Foreskin keratinocyte (primary cell): ENCODE data around the genes LPAR6 and RCBTB2.

- RAMPAGE, total RNA: no peak
Measured at GRCh38 chr13:48412761-48413481, at the start of gene LPAR6. Gene LPAR6 (minus strand): TSS chr13:48413113.

DNA sequence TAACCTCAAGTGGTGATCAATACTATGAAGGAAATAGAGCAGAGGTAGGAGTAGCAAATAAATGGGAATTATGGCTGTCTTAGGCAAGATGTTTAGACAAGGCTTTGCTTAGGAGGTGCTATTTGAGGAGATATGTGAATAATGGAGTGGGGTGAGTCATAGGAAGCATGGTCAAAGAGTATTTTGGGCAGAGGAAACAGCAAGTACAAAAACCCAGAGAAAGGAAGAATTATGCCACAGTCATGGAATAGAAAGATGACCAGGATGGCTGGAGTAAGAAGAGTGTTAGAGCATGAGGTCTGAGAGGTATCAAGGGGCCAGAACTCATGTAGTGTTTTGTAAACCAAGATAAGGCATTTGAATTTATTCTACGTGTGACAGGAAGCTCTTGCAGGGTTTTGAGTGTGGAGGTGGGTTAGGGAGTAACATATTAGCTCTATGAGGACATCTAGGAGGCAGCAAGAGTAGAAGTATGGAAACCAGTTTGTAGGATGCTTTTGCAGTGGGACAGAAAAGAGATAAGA lies 33.7 kb upstream of the LPAR6 start:
- RAMPAGE, total RNA: no peak

DNA sequence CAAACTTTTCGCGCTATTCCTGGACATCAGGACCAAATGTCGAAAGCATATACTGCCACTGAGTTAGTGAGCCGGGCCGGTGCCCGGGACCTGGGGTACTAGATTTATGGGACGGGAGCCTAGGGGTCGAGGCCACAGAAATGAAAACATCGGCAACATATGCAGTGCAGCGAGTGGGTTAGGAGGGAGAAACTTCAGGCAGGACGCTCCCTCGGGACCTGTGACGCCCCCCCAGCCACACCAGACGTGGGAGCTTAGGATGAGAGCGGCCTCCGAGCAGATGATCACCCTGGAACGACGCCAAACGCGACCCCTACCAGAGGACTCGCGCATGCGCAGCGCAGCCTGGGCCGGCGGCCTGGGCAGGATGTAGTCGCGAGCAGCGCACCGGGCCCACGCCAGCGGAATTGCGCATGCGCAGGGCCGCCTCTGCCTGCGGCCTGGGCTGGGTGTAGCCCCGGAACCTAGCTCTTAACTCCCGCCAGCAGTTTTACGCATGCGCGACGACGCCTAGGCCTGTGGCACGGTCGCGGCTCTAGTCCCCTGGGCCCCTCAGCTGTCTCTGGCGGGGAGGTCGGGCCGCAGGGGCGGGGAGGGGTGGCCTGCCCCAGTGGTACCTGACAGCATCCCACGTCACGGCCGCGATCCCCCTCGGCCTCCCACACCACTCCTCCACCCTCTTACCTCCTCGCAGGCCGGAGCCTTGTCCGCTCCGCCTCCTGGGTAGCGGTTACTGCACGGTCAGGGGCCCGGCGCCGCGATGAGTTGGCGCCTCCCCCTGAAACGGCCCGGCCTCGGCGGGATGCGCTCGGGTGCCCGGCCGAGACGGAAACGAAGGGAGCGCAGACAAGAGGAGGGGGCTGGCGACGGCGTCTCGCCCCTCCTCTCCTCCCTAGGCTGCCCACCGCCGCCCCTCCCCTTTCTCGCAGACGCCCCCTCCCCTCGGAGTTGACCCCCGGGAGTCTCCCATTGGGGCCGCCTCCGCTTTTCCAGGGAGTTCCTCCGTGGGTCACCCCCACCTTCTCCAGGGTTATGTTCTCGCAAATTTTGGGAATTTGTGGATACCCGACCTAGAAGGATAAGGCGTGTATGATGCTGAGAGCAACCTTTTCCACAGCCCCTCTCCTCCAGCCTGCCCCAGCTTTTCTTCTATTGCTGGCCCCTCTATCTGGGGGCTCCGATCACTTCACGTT lies at the start of gene RCBTB2:
Gene RCBTB2, minus strand, starts transcription at position 737 of the 1,193 bp plus-strand sequence.
- RAMPAGE, total RNA: no peak

- RAMPAGE, total RNA: no peak
Measured at GRCh38 chr13:48567710-48568422, 35.0 kb upstream of the RCBTB2 start.

GRCh38 chr13:48660508-48661027 lies 6.8 kb downstream of the CYSLTR2 start:
- RAMPAGE, total RNA: no peak

DNA sequence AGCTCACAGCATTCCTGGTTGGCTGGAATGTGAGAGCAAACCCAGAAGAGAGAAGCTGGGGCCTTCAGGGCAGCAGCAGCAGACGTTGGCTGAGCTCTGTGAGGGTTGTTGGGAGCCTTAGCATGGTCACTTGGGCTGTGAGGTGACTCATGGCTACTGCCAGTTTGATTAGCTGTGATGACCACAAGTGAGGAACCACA lies 80.1 kb downstream of the CYSLTR2 start:
- RAMPAGE, total RNA: no peak

DNA sequence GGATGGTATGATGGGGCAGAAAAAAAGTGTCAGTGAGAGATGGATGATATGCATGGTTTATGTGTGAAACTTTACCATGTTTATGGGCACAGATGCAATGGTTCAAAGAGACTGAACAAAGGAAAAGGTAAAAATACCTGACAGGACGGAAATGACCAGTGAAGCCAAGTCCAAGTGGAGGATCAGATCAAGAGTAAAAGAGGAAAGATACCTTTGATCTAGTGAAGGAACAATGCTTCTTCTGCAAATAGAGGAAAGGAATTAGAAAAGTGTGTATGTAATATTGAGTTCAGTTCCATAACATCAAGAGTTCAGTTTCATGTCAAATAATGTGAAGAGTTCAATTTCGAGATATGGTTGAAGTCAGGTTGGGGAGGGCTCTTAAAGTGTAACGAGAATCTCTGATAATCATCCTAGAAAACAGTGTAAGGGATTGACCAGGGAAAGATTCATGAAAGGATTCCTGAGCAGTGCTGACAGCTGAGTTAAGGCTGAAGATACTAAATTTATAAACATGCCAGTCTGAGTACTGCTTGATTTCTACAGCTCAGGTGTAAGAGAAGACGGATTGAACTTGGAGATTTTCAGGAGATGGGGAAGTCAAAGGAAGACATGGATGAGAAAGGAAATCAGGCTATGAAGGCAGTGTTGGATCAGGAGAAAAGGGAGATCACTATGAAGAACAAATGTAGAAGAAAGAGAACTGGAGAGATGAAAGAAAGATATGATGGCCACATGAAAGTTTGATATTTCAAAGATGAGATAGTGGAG lies 112.6 kb upstream of the MLNR start:
- RAMPAGE, total RNA: no peak

- RAMPAGE, total RNA: no peak
Measured at GRCh38 chr13:49295216-49295928, 47.6 kb downstream of the CDADC1 start.

- RAMPAGE, total RNA: no peak
Measured at GRCh38 chr13:49560790-49561595, 24.4 kb downstream of the RCBTB1 start.

- RAMPAGE, total RNA: no peak
Measured at GRCh38 chr13:49690048-49690742, 1.1 kb downstream of the EBPL start.

DNA sequence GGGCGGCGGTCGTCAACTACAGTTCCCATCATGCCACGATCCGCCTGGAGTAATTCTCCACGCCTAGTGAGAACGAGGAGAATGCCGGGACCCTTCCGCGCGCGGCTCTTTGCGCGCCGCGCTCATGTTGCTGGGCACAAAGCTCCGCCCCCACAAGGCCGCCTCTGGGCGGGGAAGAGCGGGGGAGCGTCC lies 332 bp upstream of the KPNA3 start:
- RAMPAGE, total RNA: no peak

GRCh38 chr13:49998027-49998243 lies 1.1 kb downstream of the TRIM13 start:
- RAMPAGE, total RNA: no peak

DNA sequence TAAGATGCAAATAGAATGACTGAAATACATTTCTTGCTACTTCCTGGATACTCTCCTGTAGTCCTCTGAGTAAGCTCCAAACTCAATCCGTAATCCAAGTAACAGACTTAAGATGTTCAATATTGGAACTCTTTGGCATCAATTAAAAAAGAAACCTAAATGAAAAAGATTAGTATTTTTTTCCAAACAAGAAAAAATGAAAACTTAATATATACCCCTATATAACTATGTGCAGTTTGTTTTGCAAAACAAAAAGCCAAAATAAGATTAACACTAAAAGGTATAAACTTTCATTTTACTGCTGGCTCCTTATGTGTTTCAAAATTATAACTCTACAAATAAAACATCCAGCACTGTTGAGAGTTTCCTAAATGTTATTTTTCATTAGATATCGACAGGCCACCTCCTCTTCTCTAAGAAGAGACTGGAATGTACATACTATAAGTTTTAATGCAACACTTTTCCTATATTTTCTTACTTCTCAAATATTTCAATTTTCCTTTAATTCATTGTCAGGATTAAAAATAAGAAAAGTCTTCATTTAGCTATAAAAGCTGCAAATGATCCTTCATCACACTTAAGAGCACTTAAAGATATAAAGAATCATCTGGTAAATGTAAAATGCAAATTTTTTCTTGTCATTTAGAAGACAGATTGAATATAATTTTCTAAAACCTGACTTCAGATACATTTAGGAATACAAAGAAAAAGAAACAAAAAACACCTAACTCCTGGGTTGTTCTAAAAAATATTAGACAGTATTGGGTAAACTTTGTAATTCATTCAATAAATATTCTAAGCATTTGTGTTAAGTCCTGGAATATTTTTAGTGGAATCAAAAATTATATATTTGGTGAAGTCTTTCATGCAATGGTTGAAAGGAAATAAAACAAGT lies 30.1 kb downstream of the KCNRG start:
- RAMPAGE, total RNA: no peak

DNA sequence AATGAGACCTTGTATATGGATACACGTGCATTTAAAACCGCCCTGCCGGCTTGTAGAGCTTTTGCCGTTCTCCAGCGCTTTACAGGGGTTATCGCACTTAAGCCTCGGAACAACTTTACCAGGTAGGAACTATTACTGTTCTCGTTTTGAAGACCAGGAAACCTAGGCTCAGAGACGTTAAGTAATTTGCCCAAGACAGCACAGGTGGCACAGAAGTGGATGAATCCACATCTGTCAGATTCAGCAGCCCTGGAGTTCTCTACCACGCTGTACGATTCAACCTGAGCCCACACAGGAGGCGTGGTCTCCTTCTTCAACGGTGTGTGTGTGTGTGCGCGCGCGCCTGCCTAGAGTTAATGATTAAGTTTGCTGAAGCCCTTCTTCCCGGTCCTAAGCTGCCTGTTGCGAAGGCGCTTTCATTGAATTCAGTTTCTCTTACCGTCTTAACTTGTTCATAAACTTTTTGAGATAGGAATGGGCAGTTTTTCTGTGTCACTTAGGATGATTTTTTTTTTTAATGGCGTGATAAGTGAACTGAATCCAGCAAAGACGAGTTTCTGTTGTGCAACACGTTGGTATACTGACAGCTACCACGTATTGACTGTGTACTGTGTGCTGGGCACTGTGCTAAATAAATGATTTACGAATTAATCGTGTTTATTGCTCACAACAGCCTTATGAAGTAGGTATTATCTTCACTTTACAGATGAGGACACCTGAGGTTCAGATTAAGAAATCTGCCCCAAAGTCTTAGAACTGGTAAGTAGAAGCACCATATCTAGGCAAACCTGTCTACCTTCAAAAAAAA lies 67.4 kb downstream of the KCNRG start:
- RAMPAGE, total RNA: no peak

DNA sequence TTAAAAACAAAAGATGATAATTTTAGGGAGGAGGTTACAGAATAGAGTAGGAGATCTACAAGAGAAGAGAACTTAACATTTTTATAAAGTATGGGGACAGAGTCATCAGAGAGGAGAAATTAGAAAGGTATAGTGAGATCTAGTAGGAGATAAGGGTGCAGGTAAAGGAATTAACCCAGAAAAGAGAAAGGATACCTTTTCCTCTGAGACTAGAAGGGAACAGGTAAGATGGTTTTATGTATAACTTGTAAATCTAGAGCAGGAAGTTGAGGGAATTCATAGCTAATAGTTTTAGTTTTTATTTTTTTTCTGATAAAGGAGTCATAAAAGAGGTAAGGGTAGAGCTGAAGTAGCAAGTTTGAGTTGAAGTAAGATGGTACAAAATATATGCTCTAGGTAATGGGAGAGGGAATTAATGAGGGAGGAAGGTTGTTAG lies 77.5 kb downstream of the KCNRG start:
- RAMPAGE, total RNA: no peak

DNA sequence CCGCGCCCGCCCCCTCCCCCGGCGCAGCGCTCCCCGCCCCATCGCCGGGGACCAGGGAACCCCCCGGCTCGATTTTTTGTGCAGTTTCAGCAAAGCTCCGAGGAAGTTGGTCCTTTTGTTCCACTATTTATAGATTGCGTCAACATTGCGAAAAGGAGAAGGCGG lies 110.1 kb downstream of the KCNRG start:
- RAMPAGE, total RNA: no peak

DNA sequence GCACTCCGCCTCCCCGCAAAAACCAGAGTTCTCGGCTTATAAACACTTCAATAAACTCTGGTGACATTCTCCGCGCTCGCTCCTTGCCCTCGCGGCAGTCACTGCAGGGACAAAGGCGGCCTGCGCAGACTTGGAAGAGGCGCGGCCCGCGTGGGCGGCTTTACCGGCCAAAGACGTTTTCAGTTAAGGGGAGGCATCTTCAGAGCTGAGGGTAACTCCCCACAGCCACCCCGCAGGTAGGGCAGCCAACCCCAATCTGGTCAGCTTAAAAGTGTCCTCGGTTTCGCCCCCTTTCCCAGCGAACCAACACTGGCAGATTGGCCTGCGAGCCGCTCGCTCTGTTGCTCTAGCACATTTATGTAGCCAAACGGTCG lies 112.7 kb downstream of the KCNRG start:
- RAMPAGE, total RNA: no peak

- RAMPAGE, total RNA: no peak
Measured at GRCh38 chr13:50141604-50142128, 126.4 kb downstream of the KCNRG start.

- RAMPAGE, total RNA: no peak
Measured at GRCh38 chr13:50255865-50256197, 240.6 kb downstream of the KCNRG start.

DNA sequence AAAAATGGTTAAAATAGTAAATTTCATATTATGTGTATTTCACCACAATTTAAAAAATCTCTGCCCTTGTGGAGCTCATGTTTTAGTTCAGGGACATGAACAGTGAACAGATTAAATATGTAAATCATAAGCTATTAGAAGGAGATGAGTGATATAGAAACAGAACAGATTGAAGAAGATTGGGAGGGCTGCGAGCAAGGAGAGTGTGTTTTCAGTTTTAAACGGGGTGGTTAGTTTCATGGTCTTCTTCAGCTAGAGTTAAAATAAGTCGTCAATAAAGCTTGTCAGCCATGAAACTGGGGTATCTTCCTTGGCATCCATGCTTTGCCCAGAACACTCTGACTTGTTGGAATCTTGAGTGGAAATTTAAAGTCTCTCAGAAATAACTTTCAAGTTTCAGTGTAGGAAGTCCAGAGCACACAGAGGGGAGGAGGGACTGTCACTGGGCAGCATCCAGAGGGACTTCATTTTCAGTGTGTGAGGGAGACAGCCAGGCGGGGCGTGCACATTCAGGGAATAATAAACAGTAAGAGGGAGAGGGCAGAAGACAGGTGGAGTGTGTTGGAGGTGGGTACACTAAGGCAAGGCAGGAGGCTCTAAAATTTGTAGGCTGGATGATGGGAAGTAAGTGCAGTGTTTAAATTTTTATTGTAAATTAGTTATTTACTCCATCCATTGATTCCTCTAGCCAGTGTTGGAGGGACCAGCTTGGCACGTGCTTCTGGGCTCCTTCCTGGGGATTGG lies 355.5 kb downstream of the KCNRG start:
- RAMPAGE, total RNA: no peak